Upper lobe of left lung (tissue), 5 donors: ENCODE measurements around a stretch of chr12.

- PRO-cap, 2 experiments: peak in 1 of 2 experiments; most common minus-strand start chr12:68932565 (in 1)
- RAMPAGE, long total RNA, 4 experiments: no peak in any of the 4 experiments
These were observed 577 bp downstream of the CPM start for GRCh38 chr12:68932502-68932685.

DNA sequence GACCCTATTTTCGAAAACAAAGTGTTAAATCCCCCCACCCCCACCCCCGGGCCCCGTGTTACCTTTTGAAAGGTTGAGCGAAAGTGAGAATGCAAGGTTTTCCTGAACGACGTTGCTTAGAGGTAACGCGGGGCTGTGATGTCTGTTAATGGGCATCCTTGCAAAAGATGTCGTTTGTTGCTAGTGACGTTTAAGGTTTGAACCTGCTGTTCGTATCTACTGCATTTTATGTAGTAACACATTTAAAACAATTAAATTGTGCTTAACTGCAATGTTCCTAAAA, 1.2 kb downstream of the CPSF6 start:
- PRO-cap, 2 experiments: no peak in any of the 2 experiments
- RAMPAGE, long total RNA, 4 experiments: no peak in any of the 4 experiments

DNA sequence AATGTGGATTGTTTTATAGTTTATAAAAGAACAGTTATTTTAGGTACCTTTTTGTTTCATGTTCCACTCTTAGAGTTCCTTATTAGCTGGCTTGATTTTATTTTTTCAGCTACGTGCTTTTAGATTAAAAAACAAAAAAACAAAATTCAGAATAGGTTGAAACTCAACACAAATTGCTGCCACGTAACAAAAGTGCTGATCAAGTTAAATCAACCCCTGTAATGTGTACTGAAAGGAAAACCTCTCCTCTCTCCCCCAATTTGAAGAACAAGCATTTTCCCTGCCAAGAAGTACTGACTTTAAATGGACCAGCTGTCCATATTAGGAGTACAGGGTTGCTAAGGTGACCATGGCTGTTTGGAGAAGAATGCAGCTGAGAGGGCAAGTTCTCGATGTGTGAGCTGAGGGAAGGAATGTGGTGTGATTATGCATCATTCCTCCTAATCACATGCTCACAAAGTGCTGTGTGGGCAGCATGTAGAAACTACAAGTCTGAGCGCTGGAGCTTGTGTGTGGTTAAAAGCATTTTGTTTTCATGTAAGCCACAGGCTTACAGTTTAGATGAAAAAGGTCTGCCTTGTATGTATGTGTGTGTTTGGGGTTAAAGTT, 50.9 kb upstream of the CCT2 start:
- PRO-cap, 2 experiments: no peak in any of the 2 experiments
- RAMPAGE, long total RNA, 4 experiments: no peak in any of the 4 experiments

GRCh38 chr12:69818970-69819988, 5.7 kb upstream of the MYRFL start:
- PRO-cap, 2 experiments: no peak in any of the 2 experiments
- RAMPAGE, long total RNA, 4 experiments: no peak in any of the 4 experiments

DNA sequence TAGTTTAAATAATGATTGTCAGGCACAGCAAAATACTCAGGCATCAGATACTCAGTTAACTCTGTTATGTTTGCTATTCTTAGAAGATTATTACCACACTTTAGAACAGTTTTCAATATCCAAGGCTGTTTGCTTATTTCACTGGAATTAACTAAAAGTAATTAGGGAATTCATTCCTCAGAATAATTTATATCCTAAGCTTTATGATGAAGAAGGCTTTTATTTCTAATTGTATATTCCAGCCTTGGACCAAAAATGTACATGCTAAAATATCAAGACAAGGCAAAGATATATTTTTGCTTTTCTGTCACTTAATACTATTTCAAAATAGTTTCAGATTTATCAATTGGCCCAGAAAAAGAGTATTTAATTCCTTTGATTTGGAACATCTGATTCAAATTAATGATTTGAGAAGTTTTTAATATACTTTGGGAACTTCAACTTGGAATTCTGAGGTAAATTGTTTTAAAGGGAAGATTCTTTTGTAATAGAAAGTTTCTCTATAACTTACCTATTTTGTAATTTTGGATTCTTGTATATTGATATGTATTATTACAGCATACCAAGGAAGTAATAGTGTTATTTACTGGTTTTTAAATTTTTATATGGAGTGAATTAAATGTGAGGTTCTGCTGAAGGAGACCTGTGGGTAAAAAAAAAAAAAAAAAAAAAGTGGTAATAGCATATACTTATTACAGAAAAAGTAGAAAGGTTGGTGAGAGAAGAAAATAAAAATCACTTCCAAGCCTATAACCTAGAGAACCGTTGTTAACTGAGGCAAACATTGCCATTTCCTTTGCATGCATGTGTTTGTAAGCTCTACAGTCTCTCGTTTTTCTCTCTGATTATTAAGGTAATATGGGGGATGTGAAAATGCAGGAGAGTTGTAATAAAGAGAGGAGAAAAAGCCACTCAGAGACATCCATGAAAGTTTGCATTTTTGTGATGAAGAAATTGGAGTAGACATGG, 13.0 kb downstream of the CNOT2 start:
- PRO-cap, 2 experiments: no peak in any of the 2 experiments
- RAMPAGE, long total RNA, 4 experiments: no peak in any of the 4 experiments

DNA sequence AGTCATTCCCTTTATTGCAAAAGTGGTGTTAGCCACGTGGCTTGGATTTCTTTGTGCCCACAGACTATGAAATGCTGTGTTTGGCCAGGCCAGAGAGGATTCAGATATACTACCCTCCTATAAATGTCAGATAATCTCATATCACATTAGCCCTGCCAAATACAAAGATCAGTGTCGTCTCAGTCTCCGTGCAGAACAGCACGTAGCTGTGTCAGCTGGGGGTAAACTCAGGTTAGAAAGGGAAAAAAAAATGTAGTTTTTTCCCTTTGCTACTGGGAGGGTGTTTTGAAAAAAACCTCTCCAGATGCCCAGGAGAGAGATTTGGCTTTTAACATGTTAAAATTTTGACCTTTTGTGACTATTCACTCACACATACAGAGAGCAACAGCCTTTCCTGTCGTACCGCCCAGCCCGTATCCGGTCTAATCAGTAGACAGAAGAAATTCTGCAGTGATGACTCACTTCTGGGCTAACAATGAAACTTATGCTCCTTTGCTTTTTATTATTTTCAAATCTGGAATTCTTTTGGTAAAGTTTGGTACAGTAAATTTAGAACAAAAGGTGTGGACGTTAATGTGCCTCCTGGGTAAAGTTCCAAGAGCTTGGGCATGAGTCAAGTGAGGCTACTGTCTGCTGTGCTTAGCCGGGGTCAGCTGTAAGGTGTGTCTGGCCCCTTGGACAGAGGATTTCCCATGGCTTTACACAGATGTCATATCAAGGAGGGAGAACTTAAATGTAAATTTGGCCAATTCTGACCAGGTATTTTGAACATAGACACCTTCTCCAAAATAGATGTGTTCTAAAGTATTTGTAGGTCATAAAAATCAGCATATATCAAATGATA, 8.6 kb upstream of the PTPRB start:
- PRO-cap, 2 experiments: no peak in any of the 2 experiments
- RAMPAGE, long total RNA, 4 experiments: no peak in any of the 4 experiments

GRCh38 chr12:70661711-70662258, 24.6 kb upstream of the PTPRB start:
- PRO-cap, 2 experiments: peak in 1 of 2 experiments; most common plus-strand start chr12:70662061 (in 1); most common minus-strand start chr12:70661850 (in 1)
- RAMPAGE, long total RNA, 4 experiments: no peak in any of the 4 experiments

GRCh38 chr12:70690861-70692143, 54.1 kb upstream of the PTPRB start:
- PRO-cap, 2 experiments: peak in 1 of 2 experiments; most common plus-strand start chr12:70691591 (in 1); most common minus-strand start chr12:70691406 (in 1)
- RAMPAGE, long total RNA, 4 experiments: no peak in any of the 4 experiments

DNA sequence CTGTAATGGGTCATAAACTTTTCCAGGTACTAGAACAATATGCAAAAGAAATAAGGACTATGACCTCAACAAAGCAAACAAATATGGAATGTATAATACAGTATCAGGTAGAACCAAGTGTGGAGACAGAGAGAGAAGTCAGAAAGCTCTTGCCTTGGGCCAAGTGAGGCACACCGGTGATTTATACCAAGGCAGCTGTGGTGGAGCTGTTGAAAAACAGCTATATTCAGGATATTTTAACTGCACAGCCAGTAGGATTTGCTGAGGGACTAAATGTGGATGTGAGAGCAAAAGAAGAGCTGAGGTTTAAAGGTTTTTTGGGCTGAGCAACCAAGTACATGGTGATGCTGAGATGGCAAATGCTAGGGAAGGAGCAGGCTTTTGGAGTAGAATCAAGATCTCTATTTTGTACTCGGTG, 116.2 kb downstream of the TSPAN8 start:
- PRO-cap, 2 experiments: no peak in any of the 2 experiments
- RAMPAGE, long total RNA, 4 experiments: no peak in any of the 4 experiments

GRCh38 chr12:71139024-71139619, 18.7 kb downstream of the TSPAN8 start:
- PRO-cap, 2 experiments: no peak in any of the 2 experiments
- RAMPAGE, long total RNA, 4 experiments: no peak in any of the 4 experiments

DNA sequence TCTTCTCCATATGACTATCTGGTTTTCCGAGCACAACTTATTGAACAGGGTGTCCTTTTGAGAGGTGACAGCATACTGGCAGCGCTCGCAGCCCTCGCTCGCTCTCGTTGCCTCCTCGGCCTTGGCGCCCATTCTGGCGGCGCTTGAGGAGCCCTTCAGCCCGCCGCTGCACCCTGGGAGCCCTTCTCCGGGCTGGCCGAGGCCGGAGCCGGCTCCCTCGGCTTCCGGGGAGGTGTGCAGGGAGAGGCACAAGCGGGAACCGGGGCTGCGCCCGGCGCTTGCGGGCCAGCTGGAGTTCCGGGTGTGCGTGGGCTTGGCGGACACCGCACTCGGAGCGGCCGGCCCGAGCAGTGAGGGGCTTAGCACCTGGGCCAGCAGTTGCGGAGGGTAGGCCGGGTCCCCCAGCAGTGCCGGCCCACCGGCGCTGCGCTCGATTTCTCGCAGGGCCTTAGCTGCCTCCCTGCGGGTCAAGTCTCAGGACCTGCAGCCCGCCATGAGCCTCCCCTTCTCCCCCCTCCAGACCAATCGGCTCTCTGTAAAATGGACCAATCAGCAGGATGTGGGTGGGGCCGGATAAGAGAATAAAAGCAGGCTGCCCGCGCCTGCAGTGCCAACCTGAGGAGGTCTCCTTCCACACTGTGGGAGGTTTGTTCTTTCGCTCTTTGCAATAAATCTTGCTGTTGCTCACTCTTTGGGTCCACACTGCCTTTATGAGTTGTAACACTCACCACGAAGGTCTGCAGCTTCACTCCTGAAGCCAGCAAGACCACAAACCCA, 62.8 kb upstream of the LGR5 start:
- PRO-cap, 2 experiments: no peak in any of the 2 experiments
- RAMPAGE, long total RNA, 4 experiments: no peak in any of the 4 experiments

DNA sequence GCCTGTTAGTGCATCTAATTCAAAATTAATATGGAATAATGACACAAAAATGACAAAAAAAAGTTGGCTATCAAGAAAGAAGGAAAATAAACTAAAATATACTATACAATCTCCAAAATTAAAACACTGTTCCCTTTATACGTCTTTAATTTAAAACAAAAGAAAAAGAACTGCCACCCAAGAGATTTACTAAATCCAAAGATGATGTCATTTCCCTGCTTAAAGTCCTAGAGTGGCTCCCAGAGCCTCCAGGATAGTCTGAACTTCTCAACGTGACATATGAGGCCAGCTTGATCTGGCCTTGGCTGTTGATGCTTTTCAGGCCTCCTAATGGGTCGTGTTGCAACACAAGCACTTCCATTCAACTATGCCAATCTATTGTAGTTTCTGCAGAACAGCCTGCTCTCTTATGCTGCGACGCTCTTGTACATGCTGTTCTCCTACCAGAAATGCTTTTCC, 35.6 kb downstream of the LGR5 start:
- PRO-cap, 2 experiments: no peak in any of the 2 experiments
- RAMPAGE, long total RNA, 4 experiments: no peak in any of the 4 experiments

DNA sequence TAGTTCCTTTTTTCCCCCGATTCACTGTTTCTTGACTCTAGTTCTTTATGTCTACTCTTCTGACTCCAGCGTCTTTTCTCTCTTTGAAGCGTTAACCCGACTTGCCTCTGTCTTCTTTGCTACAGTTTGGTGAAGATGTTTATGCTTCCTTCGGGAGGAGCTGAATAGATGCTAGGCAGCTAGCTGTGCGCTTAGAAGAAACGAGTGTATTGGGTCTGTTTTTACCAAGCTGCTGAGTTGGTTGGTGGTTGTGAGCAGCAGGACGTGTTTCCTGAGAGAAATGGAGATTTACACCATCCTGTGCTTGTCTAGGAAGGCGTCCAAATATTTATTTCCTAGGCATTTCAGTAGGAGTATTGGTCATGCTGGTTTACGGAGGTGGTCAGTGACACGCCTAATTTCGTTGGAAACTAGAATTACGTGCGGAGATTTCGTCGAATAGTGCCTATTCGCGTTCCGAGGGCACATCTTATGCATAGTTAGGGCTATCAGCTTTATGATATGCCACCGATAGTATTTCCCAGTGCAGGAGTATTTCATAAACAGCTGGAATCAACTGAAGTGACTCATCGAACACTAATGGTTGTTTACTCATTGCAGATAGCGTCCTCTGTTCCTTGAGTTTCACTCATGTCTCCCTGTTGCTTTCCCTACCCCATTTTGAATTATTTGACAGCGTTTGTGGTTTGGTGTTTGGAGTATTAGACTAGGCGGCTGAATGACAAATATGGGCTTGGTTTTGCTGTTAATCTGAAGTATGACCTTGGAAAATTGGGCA, 731 bp downstream of the TBC1D15 start:
- PRO-cap, 2 experiments: peak in 1 of 2 experiments; most common minus-strand start position 473 of the sequence (in 1)
- RAMPAGE, long total RNA, 4 experiments: start-site peak on the minus strand in 1 of 4 experiments, centred at position 202 of the sequence, 5 reads per replicate

DNA sequence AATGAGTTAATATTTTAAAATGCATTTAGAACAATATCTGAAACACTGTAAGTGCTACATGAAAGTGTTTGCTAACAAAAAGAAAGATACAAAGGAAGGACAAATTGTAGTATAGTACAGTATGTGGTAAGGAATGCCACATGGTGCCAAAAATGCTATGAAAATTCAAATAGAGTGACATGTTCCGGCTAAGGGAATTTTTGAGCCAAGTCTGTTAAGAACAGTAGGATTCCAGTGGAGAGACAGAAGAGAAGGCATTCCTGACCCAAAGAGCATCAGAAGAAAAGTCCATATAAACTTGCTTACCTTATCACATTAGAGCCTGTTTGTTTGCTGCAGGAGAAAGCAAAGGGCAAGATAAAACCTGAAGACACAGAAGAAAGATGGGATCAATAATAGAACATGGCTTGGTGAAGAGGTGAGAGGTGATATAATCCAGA, 148.4 kb downstream of the TPH2 start:
- PRO-cap, 2 experiments: no peak in any of the 2 experiments
- RAMPAGE, long total RNA, 4 experiments: no peak in any of the 4 experiments

- PRO-cap, 2 experiments: no peak in any of the 2 experiments
- RAMPAGE, long total RNA, 4 experiments: no peak in any of the 4 experiments
These were observed 245.1 kb upstream of the ATXN7L3B start for GRCh38 chr12:74292102-74293454.

GRCh38 chr12:74538538-74539343, 1.1 kb downstream of the ATXN7L3B start:
- PRO-cap, 2 experiments: no peak in any of the 2 experiments
- RAMPAGE, long total RNA, 4 experiments: no peak in any of the 4 experiments

DNA sequence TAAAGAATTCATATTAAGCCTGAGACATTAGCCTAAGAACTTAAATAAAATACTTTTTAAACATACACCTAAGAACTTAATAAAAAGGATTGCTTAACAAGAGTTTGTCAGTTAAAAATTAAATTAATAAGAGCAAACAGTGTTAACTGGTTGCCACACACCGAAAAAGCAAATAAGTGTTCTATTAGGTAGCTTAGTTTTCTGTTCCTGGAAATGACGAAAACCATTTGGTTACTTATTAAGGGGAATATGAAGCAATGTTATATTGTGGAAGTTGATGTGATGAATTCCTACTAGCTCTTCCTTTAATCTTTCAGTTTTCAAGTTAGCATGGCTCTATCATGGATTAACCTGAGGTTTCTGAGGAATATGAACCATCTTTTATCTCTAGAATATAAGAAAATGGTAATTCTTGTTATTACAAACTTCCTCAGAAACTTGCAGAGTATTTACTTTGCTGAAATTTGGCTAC, 245.9 kb downstream of the KCNC2 start:
- PRO-cap, 2 experiments: no peak in any of the 2 experiments
- RAMPAGE, long total RNA, 4 experiments: no peak in any of the 4 experiments

DNA sequence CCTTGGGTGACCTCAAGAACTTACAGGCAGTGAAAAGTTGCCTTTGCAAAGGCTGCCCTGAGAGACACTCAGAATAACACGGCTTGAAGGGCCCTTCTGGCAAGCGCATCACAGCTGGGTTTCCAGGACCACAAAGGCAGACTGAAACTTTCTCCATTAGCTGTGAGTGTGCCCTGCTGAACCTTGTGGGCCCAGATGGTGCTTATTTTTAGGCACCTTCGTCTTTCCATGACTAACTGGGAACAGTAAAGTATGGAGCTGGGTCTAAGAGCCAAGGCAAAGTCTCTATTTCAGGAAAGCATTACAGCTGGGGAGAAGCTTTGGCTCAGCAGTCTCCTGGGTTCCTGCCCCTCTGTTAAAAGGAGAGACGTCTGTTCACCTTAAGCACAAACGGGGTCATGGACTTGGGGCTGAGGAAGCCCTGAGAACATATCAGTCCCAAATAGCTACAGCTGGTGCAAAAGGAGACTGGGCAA, 271.7 kb upstream of the KRR1 start:
- PRO-cap, 2 experiments: no peak in any of the 2 experiments
- RAMPAGE, long total RNA, 4 experiments: no peak in any of the 4 experiments

DNA sequence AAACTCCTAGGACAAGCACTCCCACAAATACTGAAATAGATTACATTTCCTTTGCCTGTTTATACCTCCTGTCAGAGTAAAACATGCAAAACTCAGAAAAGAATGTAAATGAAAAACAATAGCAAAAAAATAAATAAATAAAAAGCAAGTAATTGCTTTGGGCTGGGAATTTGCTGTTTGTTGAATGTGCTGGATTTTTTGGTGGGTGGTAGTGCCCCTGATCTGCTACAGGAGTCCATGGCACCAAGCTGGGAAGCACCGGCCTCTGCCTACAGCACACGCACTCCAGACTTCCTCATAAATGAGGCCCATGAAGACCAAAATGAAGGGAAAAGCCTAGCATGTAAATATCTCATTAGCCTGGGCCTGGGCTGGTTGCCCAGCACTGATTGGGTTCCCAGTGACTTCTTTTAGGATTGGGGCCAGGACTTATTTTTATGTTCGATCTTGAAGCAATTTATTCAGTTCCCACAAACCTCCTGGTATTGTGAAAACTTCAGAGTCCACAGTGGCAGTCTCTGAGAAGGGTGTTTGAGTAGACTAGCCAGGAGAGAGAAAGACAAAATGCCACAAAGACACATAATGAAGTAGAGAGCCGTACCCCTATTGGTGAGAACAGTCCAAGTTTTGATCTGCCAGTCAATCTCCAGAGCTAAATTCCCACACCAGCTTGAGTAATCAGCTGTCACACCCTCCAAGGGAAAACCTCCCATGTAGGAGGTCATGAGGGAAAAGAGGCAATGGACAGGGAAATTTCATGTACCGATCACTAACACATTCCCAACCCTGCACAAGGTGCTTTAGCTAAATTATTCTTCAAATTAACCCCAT, 131.2 kb downstream of the NAP1L1 start:
- PRO-cap, 2 experiments: no peak in any of the 2 experiments
- RAMPAGE, long total RNA, 4 experiments: no peak in any of the 4 experiments

GRCh38 chr12:76340786-76341213, 7.4 kb downstream of the BBS10 start:
- PRO-cap, 2 experiments: no peak in any of the 2 experiments
- RAMPAGE, long total RNA, 4 experiments: no peak in any of the 4 experiments